Heart left ventricle (tissue), 7 donors: Measurements from ENCODE around the gene DONSON.

DNA sequence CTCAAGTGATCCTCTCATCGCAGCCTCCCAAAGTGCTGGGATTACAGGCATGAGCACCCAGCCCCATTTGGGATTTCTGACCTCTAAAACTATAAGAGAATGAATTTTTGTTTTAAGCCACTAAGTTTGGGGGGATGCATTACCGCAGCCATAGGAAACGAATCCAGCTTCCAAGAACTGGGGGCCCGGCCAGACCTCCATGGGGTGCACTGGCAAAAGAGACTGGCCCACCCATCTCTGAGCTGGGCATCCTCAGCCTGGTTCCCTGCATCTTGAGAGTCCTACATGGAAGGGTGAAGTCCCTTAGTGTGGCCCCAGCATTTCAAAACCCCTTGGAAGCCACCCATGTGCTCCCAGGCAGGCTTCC lies 9.2 kb upstream of the IFNGR2 start:
- PRO-cap, 6 experiments: no peak in any of the 6 experiments
- RAMPAGE, long total RNA, 2 experiments: no peak in any of the 2 experiments
- RRBS: no CpG with 5 or more reads among the region's 4 CpGs

DNA sequence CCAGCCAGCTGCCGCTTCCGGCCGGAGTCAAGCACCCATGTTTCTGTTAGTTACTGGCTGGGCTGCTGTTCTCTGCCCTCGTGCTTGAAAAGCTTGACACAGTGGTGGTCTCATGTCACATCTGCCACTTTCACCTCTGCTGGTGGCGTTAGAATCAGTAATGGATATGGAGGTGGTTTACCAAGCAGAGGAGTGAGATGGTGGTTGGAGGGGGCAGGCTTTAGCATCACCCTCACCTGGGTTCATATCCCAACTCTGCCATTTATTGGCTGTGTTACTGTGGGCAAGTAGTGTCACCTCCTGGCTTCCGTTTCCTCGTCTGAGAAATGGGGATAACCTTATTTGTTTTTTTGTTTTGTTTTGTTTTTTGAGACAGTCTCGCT lies 21.2 kb downstream of the IFNGR2 start:
- PRO-cap, 6 experiments: no peak in any of the 6 experiments
- RAMPAGE, long total RNA, 2 experiments: no peak in any of the 2 experiments
- RRBS: no CpG with 5 or more reads among the region's 8 CpGs

DNA sequence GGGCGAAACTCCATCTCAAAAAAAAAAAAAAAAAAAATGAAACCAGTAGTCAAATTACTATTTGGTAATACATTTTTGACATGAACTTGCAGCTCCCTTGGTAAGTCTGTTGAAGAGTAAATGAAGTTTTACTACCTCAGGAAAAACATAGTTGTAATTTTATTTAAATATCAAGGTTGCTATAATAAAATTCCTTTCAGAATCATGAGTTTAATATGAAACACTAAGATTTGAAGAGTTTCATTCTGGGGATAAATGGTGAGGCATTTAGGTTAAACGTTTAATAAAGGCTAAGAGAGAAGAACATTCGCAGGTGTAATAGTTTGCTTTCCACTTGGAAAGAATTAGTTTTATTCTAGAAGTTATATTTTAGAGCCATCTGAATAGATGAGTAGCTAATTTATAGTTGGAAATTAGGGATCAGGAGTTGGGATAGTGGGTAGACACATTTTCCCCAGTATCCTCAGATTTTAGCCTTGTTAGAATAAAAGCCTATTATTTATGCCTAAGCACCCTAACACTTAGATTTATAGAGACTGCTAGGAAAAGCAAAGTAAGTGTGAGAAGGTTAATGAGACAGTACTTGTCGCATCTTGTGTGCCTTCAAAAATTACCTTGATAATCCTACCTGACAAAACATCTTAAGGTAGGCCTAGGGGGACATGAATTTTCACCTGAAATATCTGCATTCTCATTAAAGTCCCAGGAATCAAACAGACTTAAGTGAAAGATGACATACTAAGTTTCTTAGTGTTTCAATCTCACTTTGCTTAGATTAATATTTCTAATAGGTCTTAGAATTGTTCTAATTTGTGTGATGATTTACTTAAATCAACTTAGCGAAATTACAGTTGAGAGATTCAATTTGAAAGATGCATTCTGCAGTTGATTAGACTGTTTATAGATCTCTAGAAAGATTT lies 22.3 kb downstream of the SON start:
- PRO-cap, 6 experiments: no peak in any of the 6 experiments
- RAMPAGE, long total RNA, 2 experiments: no peak in any of the 2 experiments
- RRBS: no CpG with 5 or more reads among the region's 5 CpGs

GRCh38 chr21:33572163-33573430 lies 15.9 kb downstream of the DONSON start:
- PRO-cap, 6 experiments: no peak in any of the 6 experiments
- RAMPAGE, long total RNA, 2 experiments: no peak in any of the 2 experiments
- RRBS: no CpG with 5 or more reads among the region's 8 CpGs

DNA sequence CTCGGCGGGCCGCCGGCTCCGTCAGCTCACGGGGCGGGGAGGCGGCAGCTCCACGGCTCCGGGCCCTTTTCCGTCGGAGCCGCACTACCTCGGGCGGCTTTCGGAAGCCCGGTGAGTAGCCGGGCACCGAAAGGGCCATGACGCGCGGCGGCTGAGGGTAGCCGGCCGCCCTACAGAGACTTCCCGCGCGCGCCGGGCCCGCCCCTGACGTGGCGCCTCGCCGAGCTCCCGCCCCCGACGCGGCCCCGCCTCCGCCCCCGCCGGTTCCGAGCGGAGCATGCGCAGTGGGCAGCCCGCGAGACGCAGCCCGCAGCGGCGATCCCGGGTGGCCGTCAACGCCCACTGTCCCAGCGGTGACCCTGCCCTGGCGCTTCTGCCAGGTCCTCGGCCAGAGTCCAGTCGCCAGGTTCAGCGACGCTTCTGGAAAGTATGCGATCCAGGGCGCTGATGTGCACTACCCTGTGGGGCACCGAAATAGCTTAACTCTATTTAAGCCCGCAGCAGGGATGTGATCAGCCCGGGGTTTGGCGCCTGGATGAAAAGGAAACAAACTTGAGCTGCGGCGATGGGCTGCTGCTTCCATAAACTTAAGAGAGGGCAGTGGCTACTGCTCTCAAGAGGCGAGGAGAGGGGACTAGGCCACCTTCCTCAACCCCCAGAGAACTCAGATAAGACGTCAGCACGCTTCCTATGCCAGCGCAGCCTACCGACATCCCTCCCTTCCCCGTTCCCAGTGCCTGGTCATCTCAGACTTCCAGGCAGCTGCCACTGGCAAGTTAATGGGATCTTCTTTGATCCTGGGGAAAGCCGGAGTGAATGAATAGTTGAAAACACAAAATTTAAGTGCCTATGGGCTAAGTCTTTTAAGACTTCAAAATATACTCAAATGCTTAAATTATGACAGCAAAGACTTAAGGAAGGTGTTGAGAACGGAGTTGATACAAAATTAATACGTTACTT lies at the start of gene DONSON:
DONSON (minus strand) TSS at position 182 of the 960 bp plus-strand sequence.
- PRO-cap, 6 experiments: peak in 6 of 6 experiments; most common plus-strand start position 303 of the sequence (in 2); most common minus-strand start position 153 of the sequence (in 4)
- RAMPAGE, long total RNA, 2 experiments: no peak in any of the 2 experiments
- RRBS: 1% methylated on average over 48 of the region's 78 CpGs

DNA sequence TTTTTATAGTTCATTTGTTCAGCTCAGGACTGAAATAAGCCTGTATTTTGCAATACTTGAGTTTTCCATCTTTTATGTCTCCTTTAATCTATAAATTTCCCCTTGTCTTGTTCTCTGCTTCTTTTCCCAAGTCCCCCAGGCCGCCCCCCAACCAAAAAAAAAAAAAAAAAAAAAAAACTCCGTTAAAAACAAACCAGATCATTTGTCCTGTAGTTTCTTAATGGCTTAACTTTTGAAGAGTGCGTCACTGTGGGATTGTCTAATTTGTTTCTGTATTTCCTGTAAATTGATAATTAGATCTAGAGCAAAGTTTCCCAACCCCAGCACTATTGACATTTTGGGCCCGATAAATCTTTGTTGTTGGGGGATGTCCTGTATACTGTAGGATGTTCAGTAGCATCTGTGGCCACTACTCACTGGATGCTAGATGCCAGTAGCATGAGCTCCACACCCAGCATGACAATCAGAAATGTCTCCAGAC lies 120.8 kb downstream of the ITSN1 start:
- PRO-cap, 6 experiments: no peak in any of the 6 experiments
- RAMPAGE, long total RNA, 2 experiments: no peak in any of the 2 experiments
- RRBS: no CpG with 5 or more reads among the region's 4 CpGs

DNA sequence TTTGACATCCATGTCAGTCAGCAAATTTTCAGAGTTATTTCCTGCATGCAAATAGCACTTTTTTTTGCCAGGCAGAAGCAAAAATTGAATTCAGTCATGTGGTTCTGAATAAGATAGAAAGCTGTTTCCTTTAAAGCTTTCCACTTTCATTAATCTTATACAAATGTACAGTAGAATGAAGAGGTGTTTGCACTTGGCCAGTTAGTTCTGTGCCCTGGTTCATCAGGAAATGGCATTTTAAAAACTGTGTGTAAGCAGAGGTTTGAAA lies 104.1 kb downstream of the ATP5PO start:
- PRO-cap, 6 experiments: peak in 2 of 6 experiments; most common plus-strand start position 162 of the sequence (in 2)
- RAMPAGE, long total RNA, 2 experiments: no peak in any of the 2 experiments

DNA sequence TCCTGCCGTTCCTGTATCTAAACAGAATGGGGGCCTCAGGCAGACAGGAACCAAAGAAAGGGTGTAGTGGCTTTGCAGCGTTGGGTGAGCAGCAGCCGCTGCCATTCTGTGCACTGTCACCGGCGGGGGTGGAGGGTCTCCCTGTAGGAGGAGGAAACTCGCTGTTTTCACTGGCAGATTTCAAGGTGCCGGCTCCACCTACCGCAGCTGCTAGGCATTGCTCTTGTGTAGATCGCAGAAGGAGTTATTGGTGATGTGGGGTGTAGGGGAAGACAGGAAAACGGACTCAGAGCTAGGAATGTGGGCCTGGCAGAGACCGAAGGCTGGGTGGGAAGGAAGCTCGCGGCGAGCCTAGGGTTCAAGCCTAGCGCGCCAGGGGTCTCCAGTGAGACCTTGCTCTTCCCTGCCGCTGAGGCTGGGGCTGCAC lies 20.8 kb downstream of the ATP5PO start:
- PRO-cap, 6 experiments: peak in 1 of 6 experiments; most common plus-strand start position 228 of the sequence (in 1); most common minus-strand start position 130 of the sequence (in 1)
- RAMPAGE, long total RNA, 2 experiments: no peak in any of the 2 experiments
- RRBS: 3% methylated on average over 4 of the region's 17 CpGs

DNA sequence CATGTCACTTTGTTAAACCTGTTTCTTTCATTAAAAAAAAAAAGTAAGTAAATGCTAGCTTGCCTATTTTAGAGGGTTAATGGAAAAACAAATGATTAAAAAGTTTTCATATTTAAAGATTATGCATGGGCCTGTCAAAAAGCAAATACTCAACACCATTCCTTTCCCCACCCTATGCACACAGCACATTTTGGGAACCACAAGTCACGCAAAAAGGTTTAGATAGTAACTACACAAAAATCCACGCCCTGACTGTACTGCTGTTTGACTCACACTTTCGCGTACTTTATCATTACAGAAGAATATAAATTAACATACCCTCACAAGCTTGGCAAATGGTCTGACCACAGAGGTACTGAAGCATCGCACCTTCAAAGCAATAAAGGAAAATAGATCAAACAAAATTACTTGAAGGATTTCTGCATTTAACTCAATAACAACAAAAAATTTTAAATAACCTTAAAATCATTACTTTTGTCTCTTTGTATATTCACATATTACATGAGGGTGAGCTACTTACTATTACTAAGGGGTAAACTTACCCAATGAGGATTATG lies 1.4 kb downstream of the ATP5PO start:
- PRO-cap, 6 experiments: no peak in any of the 6 experiments
- RAMPAGE, long total RNA, 2 experiments: no peak in any of the 2 experiments
- RRBS: no CpG with 5 or more reads among the region's 5 CpGs

- PRO-cap, 6 experiments: peak in 2 of 6 experiments; most common plus-strand start chr21:33947970 (in 1); most common minus-strand start chr21:33947852 (in 1)
- RAMPAGE, long total RNA, 2 experiments: no peak in any of the 2 experiments
- RRBS: no CpG with 5 or more reads among the region's 14 CpGs
These were observed 31.9 kb upstream of the ATP5PO start for GRCh38 chr21:33947334-33948153.

DNA sequence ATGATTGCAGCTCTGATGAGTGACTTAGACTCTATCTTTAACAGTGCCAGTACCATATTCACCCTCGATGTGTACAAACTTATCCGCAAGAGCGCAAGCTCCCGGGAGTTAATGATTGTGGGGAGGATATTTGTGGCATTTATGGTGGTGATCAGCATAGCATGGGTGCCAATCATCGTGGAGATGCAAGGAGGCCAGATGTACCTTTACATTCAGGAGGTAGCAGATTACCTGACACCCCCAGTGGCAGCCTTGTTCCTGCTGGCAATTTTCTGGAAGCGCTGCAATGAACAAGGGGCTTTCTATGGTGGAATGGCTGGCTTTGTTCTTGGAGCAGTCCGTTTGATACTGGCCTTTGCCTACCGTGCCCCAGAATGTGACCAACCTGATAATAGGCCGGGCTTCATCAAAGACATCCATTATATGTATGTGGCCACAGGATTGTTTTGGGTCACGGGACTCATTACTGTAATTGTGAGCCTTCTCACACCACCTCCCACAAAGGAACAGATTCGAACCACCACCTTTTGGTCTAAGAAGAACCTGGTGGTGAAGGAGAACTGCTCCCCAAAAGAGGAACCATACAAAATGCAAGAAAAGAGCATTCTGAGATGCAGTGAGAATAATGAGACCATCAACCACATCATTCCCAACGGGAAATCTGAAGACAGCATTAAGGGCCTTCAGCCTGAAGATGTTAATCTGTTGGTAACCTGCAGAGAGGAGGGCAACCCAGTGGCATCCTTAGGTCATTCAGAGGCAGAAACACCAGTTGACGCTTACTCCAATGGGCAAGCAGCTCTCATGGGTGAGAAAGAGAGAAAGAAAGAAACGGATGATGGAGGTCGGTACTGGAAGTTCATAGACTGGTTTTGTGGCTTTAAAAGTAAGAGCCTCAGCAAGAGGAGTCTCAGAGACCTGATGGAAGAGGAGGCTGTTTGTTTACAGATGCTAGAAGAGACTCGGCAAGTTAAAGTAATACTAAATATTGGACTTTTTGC lies 23.2 kb downstream of the MRPS6 start:
- PRO-cap, 6 experiments: no peak in any of the 6 experiments
- RAMPAGE, long total RNA, 2 experiments: no peak in any of the 2 experiments
- RRBS: no CpG with 5 or more reads among the region's 16 CpGs

DNA sequence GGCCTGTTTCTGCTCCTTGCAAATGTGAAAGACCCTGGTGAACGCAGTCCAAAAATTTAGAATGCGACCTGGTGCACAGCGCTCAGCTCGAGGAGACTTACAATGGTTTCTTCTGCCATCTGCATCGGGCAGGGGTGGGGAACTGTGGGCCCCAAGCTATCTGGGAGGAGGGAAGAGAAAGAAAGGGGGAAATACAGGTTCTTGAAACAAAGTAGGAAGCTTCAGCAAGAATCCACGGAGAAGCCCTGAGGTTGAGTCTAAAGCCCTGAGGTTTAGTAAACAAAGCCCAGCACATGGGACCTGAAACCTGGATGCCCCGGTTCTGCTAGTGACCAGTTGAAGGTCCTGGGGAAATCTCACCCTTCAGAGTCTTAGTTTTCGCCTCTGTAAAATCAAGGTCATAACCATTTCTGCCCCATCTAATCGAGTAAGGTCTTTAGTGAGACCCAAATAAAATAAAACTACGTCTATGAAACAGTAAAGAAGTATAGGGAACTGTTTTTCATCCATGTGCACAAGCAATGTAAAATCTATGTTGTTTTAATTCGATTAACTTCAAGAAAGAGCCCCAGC lies 129.7 kb downstream of the MRPS6 start:
- PRO-cap, 6 experiments: no peak in any of the 6 experiments
- RAMPAGE, long total RNA, 2 experiments: no peak in any of the 2 experiments
- RRBS: no CpG with 5 or more reads among the region's 11 CpGs

DNA sequence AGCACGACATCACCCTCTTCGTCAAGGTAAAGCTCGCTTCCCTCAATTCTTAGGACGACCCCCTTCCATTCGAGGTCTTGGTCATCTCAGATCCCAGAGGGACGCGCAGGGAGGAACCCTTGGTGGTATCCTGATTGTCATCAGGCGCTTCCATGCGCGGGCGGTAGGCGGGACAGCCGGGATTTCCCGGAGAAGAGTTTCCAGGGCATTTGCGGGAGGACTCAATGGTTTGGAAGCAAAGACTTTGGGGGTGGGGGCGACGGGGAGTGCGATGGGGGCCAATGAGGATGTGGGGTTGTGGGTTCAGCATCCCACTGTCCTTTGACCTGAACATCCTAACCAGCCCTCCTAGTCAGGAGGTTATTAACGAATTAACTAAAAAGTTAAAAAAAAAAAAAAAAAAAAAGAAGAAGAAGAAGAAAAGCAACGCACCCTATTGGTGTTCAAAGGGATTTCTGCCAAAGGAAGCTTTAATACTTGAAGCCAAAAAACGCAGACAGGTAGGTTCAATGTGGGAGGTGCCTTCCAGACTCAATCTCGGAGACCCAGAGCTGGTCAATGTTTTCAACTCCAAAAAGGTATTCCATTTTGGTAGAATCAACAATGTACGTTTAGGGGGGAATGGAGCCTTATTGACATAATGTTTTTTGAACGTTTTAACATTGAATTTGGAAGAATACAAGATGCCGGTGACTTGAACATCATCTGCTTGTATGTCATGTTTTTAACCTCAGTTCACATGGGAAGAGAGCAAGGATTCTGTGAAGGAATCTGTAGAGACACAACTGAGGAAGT lies 2.1 kb downstream of the CLIC6 start:
- PRO-cap, 6 experiments: no peak in any of the 6 experiments
- RAMPAGE, long total RNA, 2 experiments: no peak in any of the 2 experiments
- RRBS: no CpG with 5 or more reads among the region's 25 CpGs

DNA sequence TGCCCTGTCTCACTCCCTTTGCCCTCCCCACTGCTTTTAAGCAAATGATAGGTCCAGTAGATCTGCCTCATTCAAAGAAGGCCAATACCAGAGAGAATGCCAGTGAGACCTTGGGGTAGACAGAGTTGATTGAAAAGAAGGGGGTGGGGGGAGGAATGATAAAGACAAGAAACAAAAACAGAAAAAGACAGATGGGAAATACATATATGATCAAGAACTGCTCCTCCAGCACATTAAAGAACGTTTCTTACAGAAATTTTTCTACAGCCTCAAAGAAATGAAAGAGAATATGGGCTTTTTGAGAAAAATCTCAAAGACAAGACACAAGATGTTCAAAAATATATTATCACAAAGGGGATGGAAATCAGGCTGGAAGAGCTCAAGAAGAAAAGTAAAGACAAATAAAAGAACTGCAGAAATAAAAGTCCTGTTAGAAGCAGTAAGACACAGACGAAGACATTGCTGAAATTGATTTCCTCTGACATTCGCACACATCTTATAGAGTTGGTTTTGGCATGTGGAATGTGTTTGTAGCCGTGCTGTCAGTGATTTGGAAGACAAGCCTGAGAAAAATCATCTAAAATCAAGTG lies 44.3 kb downstream of the CLIC6 start:
- PRO-cap, 6 experiments: no peak in any of the 6 experiments
- RAMPAGE, long total RNA, 2 experiments: no peak in any of the 2 experiments
- RRBS: no CpG with 5 or more reads among the region's 4 CpGs

DNA sequence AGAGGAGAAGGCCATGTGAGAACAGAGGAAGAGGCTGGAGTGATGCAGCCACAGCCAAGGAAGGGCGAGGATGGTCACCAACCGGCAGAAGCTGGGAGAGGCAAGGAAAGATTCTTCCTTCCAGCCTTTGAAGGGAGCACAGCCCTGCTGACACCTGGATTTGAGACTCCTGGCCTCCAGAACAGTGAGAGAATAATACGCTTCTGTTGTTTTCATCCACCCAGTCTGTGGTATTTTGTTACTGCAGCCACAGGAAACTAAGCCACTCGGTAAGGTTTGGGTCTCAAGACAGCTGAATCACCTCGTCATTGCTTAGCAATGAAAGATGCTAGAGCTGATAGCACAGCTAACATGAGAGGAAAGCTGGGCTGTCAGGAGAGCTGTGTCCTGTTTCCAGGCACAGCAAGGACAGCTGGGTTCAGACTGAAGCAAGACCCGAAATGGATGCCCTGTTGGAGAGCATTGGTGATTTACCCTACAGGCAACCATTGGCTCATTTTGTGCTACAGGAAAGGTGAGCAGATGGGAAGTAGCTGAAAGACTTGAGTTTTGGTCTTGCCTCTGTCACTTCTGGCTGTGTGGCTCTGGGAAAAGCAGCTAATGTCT lies 57.8 kb downstream of the CLIC6 start:
- PRO-cap, 6 experiments: no peak in any of the 6 experiments
- RAMPAGE, long total RNA, 2 experiments: no peak in any of the 2 experiments
- RRBS: no CpG with 5 or more reads among the region's 6 CpGs

GRCh38 chr21:34796779-34797431 lies 128.1 kb downstream of the CLIC6 start:
- PRO-cap, 6 experiments: no peak in any of the 6 experiments
- RAMPAGE, long total RNA, 2 experiments: no peak in any of the 2 experiments
- RRBS: no CpG with 5 or more reads among the region's 4 CpGs

DNA sequence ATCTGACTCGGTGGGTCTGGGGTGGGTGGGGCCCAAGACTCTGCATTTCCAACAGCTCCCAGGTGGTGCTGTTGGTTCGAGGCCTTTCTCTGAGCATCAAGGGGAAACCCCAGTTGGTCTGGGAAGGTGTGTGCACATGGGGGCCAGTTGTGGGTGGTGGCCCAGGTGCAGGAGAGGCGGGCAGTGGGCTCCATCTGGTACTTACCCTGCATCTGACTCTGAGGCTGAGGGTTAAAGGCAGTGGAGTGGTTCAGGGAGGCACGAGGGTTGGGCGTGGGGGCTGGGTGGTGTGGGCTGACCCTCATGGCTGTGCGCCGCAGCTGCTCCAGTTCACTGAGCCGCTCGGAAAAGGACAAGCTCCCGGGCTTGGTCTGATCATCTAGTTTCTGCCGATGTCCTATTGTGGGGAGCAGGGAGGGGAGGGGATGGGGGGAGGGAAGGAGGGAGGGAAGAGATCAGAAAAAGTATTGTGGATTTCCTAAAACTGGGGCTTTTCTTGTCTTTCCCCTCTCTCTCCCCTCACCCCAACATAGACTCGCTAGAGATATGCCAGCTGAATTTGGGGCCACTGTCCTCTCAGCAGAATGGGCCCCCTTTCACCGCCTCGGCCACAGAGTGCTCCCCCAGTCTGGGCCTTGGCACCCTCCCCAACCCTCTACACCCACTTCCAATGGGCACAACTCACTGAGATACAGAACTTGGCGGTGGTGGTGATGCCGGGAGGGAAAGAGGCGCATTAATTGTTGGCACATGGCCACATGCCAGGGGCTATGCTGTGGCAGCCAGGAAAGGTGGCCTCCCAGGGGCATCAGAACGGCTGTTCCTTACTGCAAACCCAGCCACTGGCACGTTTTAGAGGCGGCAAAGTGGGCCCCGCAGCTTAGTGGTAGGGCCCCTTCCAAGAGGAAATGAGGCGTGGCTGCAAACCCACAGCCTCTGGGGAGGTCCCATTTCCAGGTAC lies 165.7 kb downstream of the CLIC6 start:
- PRO-cap, 6 experiments: no peak in any of the 6 experiments
- RAMPAGE, long total RNA, 2 experiments: no peak in any of the 2 experiments
- RRBS: no CpG with 5 or more reads among the region's 22 CpGs

- PRO-cap, 6 experiments: no peak in any of the 6 experiments
- RAMPAGE, long total RNA, 2 experiments: no peak in any of the 2 experiments
- RRBS: no CpG with 5 or more reads among the region's 14 CpGs
These were observed 167.6 kb downstream of the CLIC6 start for GRCh38 chr21:34836087-34837059.

GRCh38 chr21:34839741-34840479 lies 171.1 kb downstream of the CLIC6 start:
- PRO-cap, 6 experiments: no peak in any of the 6 experiments
- RAMPAGE, long total RNA, 2 experiments: no peak in any of the 2 experiments
- RRBS: no CpG with 5 or more reads among the region's 13 CpGs

DNA sequence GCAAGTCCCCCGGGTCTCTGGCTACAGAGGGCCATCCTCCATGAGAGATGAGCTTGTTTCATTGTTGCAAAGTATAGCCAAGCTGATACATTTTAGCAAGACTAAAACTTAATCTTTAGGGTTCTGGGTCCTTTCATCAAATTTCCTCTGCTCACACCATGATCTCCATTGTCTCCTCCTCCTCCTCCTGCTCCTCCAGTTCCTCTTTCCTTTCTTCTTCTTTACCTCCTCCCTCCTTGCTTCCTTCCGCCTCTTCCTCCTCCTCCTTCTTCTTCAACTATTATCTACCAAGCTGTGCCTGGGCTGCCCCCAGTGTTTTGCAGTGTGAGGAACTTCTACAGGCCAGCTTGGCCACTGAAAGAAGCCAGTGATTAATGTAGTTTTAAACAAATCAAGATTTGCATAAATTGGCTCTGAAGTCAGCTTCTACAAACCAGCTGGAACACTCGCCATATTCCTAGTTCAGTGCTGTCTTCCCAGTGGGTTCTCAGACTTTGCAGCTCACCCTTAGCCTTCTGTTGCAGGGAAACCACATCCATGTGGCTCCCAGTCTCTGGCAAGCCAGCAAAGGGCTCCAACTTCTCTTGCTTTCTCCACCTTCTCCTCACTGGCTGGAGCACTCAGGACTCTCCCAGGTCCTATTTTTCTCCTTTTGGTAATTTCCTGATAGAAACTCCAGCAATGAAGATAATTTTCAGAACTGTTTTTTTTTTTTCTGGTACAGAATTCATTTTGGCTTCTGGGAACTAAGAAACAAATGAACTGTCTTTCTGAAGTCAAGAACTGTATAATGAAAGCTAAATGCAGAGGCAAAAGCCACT lies 139.2 kb downstream of the RUNX1 start:
- PRO-cap, 6 experiments: no peak in any of the 6 experiments
- RAMPAGE, long total RNA, 2 experiments: no peak in any of the 2 experiments
- RRBS: no CpG with 5 or more reads among the region's 3 CpGs